Colonic mucosa (tissue), 1 donor: ENCODE measurements around a stretch of chr3.

DNA sequence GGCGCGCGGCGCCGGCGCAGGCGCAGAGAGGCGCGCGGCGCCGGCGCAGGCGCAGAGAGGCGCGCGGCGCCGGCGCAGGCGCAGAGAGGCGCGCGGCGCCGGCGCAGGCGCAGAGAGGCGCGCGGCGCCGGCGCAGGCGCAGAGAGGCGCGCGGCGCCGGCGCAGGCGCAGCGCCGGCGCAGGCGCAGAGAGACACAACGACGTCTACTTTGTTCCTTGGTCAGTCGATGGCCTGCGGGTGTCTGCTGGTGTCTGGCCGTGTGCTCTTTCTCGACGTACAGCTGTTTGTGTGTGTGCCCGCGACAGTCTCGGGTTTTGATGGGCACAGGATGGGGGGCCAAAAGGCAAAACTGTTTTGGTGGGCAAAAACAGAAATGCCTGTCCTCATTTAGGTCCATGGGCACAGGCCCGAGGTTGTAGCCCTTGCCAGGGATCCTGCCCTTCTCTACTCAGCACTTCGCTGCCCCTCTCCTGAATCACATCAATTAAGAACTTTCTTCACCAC lies 184.9 kb upstream of the CHL1 start:
- PRO-cap = no peak

DNA sequence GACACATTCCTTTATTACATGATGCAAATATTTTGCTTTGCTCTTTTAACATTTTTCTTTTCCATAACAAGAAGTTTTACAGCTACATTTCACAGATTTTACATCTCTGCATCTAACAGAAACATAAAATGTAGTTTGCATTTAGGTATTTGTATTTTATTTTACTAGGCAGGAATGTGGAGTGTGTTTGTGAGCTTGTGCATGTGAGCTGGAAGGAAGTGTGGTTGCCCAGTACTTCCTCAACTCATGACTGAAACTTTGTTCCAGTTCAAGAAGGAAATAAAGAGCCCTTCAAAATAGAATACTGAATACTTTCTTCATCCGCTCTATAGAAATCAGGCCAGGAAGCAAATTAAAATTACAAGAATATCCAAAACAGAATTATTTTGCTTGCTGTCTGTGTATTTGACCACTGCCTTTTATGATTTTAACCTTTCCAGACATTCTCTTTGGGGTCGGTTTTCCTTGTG lies 81.3 kb downstream of the CHL1 start:
- PRO-cap = unidirectional peak, minus-strand start at position 252 of the sequence

- PRO-cap = no peak
These were observed 37.4 kb downstream of the SETMAR start for GRCh38 chr3:4340605-4340974.

GRCh38 chr3:4350663-4351248 lies 47.6 kb downstream of the SETMAR start:
- PRO-cap = no peak

- PRO-cap = no peak
These were observed 48.3 kb downstream of the SETMAR start for GRCh38 chr3:4351378-4352043.

DNA sequence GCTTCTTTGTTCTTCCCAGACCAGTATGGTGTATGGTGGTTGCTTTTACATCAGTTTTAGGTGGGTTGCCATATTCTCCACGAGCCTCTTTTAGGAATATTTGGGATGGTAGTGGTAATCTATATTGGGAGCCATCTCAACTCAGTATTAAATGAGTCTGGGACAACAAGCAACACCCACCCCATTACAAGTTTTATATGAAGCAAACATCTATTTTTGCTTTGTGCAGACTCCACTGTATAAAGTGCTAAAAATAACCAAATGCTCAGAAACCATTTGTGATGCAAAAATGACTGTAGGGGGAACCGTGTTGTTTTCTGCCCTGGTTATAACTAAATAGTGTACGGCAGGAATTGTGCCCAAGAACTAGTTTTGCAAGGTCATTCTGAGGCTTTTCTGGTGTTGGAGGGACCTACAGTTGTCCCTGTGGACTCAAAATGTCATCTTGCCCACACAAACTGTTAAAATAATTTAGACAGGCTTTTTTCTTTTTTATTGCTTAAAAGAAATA lies 88.3 kb downstream of the ITPR1 start:
- PRO-cap = no peak

DNA sequence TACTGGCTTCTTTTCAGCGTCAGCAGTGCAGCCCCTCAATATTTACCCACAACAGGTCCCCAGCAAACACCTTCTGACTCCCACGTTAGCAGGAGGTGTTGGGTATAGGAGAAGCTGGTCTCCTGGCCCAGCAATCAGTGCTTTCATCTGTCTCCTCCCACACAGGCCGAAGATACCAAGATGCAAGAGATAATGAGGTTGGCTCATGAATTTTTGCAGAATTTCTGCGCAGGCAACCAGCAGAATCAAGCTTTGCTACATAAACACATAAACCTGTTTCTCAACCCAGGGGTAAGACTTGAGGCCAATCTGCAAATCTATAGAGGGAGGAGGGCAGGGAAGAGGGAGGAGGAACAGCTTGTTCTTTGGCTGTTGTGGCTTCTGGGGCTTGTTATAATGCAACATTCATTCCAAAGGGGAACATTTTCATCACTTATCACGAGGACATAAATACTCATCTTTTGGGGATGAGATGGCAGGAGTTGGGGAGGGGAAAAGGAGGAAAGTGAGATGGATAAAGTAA lies 195.2 kb downstream of the ITPR1 start:
- PRO-cap = no peak

DNA sequence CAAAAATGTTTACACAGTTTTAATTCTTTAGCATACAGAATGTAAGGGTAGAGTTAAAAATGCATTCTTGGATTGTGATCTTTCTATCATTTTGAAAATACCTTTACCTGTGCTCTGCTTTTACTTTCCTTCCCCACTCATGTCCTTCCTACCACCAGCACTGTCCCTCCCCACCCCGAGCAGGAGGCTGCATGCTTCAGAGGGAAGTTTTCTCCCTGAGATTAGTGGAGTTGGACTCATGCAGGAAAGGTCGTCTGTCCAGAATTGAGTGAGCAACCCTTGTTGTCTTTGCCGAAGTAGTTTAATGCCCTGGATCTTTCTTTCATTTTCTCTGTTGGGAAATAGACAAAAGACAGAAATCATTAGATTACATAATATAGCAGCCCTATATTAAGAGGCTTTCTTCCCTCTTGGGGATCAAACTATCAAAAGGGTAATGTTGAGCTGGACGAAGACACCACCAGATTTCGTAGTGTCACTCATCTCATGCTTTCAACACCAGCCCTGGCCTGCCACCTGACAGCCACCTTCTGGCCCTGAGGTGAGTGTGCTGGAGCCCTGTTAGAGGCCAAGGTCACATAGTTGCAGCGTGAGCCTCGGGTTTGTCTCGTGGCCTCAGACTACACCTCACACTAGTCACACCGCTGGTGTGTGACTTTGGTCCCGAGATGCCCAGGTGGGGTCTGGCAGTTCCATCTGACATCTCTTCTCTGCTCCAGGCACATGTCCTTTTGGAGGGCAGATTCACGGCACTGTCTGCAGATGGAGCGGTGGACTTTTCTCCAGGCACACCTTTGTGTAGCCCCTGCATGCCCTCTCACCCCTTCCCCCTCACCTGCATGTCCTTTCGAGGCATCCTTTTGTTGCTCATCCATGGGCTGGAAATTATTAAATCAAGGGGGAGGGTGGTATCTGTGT lies 231.0 kb downstream of the ITPR1 start:
- PRO-cap = unidirectional peak, minus-strand start at position 270 of the sequence

DNA sequence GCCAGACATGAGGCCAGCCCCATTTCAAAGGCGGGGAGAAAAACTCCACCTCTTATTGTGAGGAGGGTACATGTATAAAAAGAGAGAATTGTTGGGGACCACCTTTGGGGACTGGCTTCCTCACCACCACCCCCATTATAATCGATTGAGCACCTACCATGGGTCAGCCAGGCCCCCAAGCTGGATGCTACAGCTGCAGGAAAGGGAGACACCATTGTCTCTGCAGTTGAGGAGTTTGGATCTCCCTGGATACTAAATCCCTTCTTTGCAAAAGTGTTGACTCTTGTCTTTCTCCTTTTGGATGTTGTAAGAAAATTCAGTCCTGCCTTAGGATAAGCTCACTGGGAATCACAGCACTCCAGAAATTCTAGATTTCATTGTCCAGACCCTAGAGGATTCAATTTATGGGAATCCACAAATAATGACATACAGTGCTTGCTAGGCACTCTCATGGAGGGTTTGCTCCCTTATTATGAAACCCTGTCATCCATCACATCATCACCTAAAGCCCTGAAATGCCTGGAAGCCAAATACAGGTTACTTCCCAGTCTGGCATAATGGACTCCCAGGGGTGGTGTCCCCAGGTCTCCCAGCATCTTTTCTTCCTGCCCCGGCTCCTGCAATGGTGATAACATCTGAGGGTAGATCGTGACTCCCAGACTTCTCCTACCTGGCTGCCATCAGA lies 239.0 kb upstream of the BHLHE40 start:
- PRO-cap = no peak

DNA sequence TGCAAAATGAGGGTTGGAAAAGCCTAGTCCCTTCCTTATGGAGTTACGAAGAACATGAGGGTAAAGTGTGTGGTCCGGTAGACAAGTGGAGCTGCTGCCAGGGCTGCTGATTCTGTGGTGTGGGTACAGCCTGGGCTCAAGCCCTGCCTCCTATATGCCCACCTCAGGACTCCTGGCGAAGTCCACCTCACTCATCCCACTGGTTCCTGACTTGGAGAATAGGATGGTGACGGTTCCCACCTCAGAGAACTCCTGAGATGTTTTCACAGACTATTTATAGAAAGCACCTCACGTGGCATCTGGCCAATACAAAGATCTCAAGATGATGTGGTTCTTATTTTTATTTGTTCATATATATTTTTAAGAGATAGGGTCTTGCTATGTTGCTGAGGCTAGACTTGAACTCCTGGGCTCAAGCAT lies 236.9 kb upstream of the BHLHE40 start:
- PRO-cap = no peak

GRCh38 chr3:4748405-4748834 lies 230.8 kb upstream of the BHLHE40 start:
- PRO-cap = no peak

DNA sequence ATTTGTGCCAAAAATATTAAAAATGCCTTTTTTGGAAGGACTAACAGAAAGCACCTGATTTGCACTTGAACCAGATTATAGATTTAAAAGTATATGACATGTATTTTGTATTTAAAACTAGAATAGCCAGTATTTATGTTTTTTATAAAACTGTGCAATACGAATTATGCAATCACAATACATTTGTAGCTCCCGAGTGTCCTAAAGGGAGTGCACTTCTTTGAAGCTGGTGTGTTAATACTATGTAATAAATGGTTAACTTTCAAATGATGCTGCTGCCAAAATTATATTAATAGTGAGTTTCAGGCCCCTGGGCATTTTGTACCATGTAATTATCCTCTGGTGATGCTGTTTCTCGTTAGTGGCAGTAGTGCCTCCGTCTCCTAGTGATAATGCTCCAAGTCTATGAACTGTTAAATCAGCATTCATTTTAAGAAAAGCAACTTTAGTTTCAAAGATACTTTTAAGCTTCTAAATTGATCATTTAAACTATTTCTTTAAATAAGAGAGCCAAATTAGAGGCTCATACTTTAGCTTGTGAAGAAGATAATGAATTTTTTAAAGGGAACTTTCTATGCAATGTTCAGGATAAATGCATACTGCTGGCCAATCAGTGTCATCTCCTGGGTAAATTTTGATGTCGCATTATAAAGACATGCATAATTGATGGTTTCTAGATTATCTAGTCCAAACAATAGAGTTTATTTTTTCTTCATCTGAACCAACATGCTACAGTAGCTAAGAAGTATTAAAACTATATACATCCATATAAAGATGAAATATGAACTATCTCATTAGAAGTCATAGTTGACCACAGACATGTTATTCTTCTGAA lies 132.6 kb upstream of the BHLHE40 start:
- PRO-cap = no peak

GRCh38 chr3:4982179-4982628 lies 3.0 kb downstream of the BHLHE40 start:
- PRO-cap = unidirectional peak, plus-strand start at chr3:4982540

GRCh38 chr3:4983869-4984601 lies 4.8 kb downstream of the BHLHE40 start:
- PRO-cap = bidirectional peak, plus-strand start at chr3:4984204, minus-strand start at chr3:4984234; bidirectional peak, plus-strand start at chr3:4984512, minus-strand start at chr3:4984327

GRCh38 chr3:4984602-4985025 lies 5.4 kb downstream of the BHLHE40 start:
- PRO-cap = bidirectional peak, plus-strand start at chr3:4984785, minus-strand start at chr3:4984676; unidirectional peak, plus-strand start at chr3:4984785

DNA sequence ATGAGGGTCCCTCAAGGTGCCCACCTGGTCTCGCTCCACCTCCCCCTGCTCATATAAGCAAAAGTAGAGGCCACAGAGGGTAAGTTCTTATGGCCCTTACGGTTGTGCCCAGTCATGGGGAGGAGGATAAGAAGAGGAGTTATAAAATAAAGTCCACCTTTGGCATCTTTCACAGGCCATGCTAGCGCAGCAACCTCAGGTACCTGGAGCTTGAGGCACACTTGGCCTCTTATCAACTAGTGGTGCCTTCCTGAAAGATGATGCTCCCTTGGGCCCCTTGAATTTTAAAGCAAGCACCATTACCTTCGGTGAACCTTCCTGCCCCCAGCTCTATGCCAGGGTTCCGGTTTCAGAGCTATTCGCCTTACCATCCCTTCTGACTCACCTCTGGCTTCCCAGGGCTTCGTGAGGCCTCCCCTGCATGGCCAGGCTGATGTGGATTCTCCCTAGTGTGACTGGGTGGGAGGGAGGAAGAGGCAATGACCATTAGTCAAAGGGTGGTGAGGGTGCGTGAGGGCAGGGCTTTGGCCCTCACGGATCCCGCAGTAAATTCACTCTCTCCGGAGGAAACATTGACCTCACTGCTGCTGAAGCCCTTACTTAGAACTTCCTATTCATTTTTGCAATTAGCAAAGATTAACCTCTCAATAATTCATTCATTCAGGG lies 16.2 kb downstream of the BHLHE40 start:
- PRO-cap = no peak

GRCh38 chr3:5177804-5179080 lies 9.3 kb upstream of the EDEM1 start:
- PRO-cap = no peak

- PRO-cap = bidirectional peak, plus-strand start at chr3:5189035, minus-strand start at chr3:5189001; bidirectional peak, plus-strand start at chr3:5189117, minus-strand start at chr3:5189074
These were observed 1.4 kb downstream of the EDEM1 start for GRCh38 chr3:5188958-5189219.

DNA sequence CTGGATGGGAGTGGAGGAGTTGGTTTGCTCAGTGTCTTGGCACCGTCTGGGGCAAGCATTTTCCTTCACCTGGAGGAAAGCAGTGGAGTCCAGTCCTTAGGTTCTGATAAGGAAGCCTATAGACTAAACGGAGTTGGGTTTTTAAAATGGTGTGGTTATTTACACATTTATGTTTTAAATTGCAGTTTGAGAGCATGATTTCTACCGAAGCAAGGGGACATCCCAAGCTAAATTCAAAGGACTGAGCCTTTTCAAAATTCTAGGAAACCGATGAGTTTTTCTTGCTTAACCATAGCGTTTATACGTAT lies 1.7 kb downstream of the EDEM1 start:
- PRO-cap = unidirectional peak, minus-strand start at position 48 of the sequence

- PRO-cap = unidirectional peak, plus-strand start at chr3:5195005
These were observed 7.4 kb downstream of the EDEM1 start for GRCh38 chr3:5194648-5195519.